Parotid gland (tissue), 1 donor: ENCODE measurements around a stretch of chr4.

DNA sequence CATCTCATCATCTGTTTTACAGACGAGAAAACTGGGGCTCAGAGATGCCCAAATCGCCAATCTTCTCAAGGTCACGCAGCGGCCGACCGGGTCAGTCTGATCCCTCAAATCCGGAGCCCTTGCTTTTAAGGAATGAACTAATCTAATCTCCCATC, 1.1 kb downstream of the WDR1 start:
- PRO-cap = no peak

DNA sequence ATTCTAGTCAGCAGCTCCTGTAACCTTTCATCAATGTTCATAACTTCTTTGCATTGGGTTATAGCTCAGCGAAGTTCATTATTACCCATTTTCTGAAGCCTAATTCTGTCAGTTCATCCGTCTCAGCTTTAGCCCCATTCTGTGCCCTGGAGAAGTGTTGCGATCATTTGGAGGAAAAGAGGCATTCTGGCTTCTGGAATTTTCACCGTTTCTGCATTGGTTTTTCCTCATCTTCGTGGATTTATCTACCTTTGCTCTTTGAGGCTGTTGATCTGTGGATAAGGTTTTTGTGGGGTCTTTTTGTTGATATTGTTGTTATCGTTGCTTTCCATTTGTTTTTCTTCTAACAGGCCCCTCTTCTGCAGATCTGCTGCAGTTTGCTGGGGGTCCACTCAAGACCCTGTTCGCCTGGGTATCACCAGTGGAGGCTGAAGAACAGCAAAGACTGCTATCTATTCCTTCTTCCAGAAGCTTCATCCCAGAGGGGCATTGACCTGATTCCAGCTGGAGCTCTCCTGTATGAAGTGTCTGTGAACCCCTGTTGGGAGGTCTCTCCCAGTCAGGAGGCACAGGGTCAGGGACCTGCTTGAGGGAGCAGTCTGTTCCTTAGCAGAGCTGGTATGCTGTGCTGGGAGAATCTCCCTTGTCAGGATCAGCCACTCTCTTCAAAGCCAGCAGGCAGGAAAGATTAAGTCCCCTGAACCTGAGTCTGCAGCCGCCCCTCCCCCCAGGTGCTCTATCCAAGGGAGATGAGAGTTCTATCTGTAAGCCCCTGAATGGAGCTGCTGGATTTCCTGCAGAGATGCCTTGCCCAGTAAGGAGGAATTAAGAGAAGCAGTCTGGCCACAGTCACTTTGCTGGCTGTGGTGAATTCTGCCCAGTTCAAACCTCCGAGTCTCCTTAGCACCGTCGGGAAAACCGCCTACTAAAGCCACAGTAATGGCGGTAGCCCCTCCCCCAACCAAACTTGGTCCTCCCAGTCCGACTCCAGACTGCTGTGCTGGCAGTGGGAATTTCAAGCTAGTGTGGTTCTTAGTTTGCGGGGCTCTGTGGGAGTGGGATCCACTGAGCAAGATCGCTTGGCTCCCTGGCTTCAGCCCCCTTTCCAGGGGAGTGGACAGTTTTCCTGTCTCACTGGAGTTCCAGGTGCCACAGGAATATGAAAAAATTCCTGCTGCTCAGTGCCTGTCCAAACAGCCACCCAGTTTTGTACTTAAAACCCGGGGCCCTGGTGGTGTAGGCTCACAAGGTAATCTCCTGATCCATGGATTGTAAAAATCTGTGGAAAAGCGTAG, 38.4 kb downstream of the RAB28 start:
- PRO-cap = no peak

DNA sequence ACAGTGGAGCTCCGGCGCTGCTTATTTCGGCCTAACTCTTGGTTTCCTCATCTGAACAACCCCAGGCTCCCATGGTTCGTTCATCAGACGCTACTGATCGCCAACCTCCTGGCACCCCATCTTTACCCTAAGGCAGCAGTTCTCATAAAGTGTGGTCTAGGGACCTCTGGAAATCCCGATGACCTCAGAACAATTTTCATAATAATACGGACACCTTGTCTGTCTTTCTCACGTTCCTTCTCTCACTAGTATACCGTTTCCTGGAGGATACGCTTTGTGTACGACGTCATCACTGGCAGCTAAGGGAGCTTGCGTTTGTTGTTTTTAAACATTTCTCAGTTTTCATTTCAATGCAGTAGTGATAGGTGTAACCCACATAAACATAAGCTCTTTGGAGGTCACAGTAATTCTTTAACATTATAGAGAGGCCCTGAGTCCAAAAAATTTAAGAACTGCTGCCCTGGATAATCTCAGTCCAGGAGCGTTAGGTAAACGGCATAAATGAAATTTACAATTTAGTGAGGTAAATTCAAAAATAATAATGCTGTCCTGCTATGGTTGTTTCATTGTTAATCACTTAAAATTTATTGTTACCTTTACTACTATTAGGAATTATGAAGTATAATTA, 855 bp upstream of the RAB28 start:
- PRO-cap = no peak

DNA sequence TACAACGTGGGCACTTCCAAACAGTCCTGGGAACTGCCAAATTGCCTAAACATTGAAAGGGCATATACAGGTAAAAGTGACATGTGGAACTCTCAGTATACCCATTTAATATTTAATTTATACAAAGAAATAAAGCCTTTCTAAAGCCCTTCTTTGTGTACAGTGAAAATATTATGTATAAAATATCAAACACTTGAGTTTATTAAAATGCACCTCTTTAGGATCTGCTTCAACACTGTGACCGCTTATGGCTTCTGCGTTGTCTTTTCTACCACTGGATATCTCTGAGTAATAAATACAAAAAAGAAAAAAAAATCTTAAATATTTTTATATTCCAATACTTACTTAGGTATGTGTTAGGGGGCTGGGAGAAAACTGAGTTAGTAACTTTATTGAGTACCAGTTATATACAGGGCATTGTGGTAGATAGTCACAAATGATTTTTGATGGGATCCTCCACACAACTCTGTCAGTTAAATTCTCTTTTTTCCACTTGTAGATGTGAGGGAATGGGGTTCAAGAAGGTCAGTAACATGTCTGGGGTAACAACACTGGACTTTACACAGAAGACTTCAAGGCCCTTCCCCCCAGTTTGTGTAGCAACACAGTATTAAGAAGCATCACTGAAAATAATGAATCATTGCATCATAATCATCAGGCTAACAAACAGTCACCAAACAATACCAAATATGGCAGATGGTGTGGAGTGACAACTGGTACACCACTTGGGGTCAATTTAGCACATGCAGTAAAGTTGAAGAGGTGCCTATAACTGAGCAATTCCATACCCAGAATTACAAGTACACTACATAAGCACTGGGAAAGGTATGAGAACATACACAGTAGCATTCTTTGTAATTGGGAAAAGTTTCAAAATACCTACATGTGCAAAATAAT, 38.8 kb downstream of the BOD1L1 start:
- PRO-cap = no peak

DNA sequence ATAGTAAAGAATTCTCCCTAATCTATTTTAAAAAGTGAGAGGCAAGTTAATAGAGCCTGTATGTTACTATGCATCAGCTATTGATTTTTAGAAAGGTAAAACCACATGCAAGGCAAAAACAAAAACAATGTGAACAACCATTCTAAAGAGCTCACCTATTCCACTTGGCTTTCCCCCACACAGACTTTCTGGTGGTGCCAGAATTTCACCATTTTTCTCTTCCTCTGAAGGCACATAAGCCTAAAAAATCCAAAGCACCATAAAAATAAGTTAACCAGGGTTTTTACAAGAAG, 31.9 kb downstream of the BOD1L1 start:
- PRO-cap = no peak

DNA sequence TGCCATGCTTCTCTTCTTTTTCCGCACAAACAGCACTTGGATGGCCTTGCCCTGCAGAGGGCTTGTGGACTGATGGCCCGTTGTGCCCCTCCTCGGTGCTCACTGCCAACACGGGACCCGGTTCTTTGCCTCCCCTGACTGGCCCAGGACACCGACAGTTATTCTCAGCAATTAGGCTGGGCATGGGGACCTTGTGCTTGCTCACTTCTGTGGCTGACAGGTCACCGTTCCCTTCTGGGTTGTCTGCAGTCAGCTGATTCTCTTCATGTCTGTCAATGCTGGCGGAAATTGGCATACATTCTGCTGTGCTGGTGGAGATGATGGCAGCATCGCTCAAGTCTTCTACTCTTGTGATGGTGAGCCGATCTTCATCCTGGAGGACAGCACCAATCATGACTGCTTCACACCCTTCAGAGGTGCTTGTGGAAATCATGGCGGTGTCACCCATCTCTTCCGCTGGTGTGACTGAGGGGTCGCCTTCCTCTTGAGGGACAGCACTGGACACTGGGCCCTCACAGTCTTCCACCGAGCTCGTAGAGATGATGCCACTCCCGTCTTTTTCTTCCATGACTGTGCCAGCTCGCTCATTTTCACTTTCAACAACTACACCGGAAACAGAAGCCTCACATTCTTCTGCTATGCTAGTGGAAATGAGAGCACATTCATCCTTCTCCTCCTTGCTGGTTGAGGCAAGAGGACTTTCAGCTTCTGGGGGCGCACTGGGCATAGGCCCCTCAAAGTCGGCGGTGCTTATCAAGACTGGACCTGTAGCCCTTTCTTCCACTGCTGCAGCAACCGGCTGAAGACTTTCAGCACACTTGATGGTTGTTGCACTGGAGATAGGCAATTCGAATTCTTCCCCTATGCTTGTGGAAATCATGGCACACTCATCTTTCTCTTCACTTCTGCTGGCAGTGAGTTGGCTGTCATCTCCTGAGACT, 27.7 kb downstream of the BOD1L1 start:
- PRO-cap = no peak

DNA sequence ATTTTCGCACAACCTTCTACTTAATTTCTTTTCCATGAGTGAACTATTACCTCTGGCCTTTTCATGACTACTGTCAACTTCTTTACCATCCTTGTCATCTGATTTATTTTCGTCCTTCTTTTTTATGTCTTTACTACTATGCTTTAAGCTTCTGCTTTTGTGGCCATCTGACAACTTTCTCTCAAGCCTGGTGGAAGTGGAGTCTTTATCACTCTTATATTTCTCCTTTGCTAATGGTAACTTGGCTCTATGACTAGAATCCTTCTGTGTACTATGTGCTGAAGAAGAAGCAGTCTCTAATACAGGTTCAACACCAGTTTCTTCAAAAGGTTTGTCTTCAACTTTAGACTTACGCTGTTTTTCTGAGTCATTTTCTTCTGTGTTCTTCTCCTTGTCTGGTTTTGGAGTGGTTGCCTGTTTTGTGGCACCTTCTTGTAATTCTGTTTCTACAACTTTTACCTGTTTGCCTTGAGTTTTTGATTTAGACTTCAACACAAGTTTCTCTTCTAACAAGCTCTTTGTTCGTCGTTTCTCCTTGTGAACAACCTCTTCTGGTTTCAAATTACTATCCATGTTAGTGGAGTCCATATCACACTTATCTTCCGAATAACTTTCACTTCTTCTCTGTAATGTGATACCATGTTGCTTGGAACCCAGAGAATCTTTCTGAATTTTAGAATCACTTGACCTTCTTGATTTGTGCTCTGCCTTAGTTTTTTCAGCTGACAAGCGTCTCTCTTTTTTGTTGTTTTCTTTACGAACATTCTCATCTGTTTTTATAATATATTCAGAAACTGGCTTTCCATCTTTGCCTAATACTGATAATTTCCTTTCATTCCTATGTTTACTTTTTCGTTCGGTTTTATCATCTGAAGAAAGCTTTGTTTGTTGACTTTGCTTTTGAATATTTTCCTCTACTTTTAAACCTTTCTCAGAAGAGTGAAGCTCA, 23.6 kb downstream of the BOD1L1 start:
- PRO-cap = no peak

DNA sequence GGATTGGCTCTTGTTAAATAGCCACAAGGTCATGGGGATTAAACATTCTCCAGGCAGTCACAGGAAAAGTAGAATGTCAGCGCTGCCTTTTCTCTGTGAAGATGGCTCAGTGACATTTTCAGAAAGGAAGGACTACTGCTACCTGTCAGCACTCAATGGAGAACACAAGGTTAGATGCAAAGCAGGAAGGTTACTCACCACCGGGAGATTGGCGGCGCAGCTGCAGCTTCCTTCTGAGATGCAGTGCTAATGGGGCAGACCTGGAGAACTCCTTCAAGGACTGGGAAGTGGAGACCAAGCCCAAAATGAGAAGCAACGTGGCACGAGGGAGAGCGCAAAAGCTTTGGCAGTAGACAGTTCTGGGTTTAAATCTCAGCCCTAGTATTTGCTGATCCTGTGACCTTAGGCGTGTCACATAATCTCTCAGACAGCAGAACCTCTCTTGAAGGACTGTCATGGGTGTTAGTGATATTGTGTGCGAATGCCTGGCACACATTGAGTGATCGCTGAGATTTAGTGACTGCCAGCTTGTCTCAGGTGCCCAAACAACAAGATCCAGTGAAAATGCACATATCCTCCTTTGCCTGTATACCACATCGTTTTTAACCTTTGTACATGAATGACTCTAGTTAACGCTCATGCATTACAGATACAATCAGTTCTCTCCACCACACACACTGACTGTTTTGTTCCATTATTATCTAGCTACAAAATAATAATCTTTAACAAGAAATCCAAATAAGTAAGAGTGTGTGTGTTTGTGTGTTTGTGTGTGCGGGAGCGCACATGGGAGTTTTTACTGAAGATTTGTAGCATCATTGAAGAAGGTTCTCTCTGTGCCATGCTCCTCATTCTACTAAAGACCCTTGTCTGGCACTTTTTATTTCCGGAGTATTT, 213.3 kb upstream of the BOD1L1 start:
- PRO-cap = no peak

GRCh38 chr4:14771093-14771586, 231.1 kb upstream of the CPEB2 start:
- PRO-cap = no peak

GRCh38 chr4:15028233-15028905, 26.1 kb downstream of the CPEB2 start:
- PRO-cap = no peak

DNA sequence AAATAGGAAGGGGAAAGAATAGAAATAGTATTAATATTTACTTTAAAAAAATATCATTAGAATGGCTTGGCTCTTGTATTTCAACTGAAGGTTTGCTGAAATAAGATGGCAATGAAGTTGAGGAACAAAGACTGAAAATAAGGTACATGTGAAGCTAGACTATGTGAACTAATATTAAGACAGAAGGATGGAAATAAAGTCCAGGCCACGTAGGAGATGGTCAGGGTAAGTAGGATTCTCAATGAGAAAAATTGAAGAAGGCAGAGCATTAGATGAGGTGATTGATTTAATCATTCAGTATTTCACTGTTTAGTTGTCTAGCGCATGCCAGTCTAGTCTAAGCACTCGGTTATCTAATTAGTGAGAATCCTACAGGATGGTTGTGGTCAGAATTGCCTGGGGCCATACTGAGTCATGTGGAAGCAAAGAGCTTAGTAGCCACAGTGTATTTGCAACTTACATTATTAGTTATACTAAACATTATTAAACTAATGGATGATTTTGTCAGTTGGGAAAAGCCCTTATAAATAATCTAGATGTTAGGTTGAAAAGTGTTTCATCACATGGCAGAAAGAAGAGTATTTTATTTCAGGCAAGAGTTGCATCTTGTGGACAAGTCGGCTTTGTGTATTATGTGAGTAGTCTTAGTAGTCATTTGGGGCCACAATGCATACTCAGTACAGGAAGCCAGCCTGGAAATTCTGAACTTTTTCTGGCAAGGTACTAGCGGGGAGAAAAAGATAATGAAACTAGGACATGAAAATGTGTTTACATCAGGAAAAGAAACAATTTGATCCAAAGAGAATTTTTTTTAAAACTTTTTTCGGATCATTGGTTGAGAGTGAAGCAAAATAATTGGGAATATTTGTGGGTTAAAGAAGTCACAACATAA, 31.8 kb downstream of the CPEB2 start:
- PRO-cap = no peak

DNA sequence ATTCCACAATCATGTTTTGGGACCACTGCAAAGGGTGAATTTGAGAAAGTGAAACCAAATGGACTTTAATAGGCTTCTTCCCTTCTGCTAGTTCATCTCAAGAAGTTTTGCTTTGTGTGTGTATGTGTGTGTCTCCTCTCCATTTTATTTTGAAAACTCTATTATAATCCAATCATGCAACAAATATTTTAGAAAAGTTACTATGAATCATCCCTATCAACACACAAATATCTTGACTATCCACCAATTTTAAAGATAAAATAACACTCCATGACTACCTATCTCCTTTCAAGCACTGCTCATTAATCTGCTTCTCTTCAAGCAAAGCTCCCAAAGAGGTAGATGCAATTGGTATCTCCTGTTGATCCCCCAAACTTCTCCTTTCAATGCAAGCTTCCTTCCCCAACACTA, 203.2 kb downstream of the CPEB2 start:
- PRO-cap = no peak

DNA sequence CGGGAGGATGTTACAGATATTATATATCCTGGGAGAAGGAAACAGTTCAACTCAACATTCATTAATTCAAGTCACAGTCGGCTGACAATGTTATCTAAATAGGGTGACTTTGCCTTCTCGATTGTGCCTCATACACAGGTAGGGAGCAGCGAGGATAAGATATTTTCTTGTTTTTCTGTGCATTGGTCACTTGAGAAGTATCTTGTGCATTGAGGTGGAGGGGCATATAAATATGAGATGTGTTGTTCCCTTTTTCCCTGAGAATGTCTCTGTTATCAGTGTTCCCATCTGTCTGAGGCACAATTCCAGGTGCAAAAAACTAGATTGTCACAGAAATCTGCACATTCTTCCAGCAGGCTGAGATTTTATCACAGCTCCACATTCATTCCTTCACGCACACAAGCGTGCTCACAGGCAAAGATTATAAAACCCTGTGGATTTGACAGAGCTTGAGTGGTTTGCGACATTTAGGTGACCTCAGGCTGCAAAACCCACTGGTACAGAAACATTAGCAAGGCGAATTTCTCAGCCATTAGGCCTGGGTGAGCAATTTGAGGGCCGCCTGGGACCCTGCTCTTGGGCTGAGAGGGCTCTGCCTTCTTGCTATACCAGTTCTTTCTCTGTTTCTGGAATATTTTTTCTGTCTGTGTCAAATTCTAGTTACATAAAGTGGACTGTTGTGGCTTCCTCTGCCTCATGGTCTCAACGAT, 86.9 kb upstream of the C1QTNF7 start:
- PRO-cap = no peak

DNA sequence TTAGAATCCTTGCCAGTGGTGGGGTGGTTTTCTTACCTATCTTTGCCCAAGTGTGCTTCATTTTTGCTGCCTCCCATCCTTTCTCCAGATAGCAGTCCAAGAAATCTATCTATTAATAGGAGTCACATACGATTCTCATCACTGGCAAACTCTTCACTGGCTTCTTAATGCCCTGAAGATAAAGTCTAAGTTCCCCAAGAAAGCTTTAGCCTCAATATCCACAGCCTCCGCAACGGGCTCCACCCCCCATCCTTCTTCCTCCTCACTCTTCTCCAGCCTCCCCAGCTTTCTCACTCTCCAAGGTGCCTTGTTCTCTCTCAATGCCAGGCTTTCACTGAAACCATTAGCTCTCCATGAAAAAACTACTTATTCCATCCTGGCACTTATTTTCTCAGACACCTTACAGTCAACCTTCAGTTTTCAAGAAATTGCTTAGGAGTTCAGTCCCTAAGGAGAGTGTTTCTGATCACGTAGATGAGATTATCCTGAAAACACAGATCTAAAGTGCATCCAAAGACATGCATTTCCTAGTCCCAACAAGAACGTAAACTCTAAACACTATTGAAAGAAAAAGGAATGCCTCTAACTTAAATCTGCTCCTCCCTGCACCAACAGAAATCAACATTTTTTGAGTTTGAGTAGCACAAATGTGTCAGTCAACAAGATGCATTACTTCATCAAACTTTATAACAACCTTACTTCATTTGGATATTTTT, 7.8 kb upstream of the C1QTNF7 start:
- PRO-cap = no peak

- PRO-cap = no peak
These were observed 61.5 kb downstream of the FBXL5 start for GRCh38 chr4:15593573-15594149.

DNA sequence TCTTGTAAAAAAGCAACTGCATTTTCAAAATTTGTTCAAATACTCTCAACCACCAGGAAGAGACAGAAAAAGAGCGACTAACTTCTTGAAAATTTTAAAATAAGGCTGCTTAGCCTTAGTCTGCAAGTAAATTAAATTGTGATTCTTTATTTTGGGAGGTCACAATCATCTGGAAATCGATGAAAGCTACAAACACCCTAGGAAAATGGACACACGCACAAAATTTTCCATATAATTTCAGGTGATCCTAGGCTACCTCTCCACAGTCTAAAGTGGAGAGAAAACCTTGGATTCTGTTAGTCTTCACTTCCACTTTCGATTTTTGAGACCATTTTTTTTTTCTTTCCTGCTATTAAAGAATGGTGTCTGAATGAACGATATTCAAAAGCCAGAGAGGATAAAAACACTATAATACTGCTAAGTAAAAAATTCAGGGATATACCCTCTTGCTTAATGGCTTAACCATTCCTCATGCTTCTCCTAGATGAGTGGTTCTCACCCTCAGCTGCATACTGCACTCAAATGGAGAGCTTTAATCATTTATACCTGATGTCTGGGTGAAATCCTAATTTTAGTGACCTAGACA, 1.8 kb downstream of the FBXL5 start:
- PRO-cap = no peak

GRCh38 chr4:15655421-15656633, 670 bp upstream of the FBXL5 start:
- PRO-cap = bidirectional peak, plus-strand start at chr4:15655459, minus-strand start at chr4:15655350

- PRO-cap = no peak
These were observed 4.0 kb upstream of the FAM200B start for GRCh38 chr4:15677384-15678278.

GRCh38 chr4:15936449-15937009, 2.0 kb downstream of the FGFBP1 start:
- PRO-cap = no peak

DNA sequence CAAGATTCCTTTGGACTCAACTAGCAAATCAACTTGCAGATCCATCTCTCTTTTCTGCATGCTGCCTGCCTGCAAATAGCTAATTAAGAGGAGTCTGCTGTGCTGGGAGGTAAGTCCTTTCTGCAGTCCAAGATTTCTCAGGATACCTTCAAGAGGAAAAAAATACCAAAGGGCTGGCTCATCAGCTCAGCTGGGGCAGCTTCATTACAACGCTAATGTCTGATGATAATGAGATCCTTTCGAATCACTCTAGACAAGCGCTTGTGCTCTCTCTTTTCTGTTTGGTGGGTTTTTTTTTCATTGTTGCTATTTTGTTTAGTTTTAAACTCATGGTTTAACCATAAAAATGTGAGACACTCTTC, 50.9 kb downstream of the PROM1 start:
- PRO-cap = no peak